Measurements from ENCODE around the genes APOBEC4 and NIBAN1.

- RAMPAGE, long total RNA, result no peak
- RRBS, result 7% methylated on average over 9 of the region's 50 CpGs
Measured at GRCh38 chr1:182952499-182953050, 391 bp downstream of the SHCBP1L start.

DNA sequence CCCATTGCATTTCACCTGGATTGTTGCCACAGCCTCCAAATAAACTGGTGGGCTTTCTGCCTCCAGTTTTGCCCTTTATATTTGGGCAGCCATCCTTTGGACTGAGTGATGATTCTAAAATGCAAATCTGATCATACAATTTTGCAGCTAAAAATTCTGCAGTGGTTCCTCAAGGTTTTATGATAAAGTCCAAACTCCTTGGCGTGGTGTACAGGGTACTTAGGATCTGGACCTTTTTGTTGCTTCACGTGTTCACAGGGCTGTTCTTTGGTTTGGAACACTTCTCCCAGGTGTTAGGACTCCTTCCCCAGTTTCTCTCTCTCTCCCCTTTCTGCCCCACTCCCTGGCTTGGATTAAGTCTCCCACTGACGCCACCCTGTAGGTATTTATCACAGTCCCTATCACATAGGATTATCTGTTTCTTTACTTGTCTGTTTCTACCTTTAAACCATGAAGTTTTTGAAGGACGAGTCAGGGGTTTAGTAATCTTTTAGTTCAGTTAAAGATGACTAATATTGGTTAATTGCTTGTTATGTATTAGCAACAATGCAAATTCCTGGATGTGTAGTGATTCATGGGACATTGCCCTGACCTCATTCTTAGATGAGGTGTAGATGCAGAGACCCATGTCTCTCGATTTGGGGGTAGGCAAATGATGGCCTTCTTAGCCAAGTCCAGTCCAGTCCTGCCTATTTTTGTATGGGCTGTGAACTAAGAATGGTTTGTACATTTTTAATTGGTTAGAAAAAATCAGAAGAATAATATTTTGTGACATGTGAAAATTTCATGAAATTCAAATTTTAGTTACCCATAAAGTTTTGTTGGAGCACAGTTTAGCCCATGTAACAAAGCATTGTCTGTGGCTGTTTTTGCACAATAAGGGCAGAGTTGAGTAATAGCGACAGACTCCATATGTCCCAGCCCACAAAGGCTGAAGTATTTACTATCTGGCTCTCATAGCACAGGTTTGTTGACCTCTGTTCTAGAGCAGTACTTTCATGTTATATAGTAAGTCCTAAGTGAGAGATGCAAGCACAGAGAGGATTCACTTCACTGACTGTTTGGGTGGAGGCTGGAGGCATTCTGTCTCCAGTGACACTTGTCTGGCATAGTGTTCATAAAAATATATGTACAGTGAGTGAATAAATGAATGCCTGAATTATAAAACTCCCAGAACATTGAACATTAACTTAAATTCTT lies 6.5 kb downstream of the LAMC1 start:
- RAMPAGE, long total RNA, result no peak
- RRBS, result no CpG with 5 or more reads among the region's 6 CpGs

GRCh38 chr1:183039806-183040958 lies 17.0 kb downstream of the LAMC1 start:
- RAMPAGE, long total RNA, result no peak
- RRBS, result no CpG with 5 or more reads among the region's 6 CpGs

DNA sequence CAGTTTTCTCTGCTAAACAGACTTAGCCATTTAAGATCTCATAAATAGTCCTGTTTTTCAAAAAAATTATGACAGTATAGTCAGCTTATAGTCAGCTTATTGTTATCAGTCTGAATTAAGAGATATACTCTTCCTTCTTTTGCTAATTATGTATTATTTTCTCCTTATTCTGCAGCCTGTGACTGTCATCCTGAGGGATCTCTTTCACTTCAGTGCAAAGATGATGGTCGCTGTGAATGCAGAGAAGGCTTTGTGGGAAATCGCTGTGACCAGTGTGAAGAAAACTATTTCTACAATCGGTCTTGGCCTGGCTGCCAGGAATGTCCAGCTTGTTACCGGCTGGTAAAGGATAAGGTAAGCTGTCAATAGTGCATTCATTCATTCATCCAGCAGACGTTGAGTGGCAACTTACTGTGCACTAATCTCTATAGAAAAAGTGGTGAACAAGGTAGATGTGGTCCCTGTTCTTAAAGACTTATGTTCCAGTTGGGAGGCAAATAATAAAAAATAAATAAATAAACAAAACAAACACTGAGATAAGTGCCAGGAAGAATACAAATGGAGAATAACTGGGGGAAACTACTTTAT lies 58.9 kb upstream of the LAMC2 start:
- RAMPAGE, long total RNA, result no peak
- RRBS, result no CpG with 5 or more reads among the region's 5 CpGs

- RAMPAGE, long total RNA, result no peak
- RRBS, result no CpG with 5 or more reads among the region's 11 CpGs
Measured at GRCh38 chr1:183136206-183136638, 49.8 kb upstream of the LAMC2 start.

- RAMPAGE, long total RNA, result no peak
- RRBS, result no CpG with 5 or more reads among the region's 4 CpGs
Measured at GRCh38 chr1:183139374-183140076, 46.5 kb upstream of the LAMC2 start.

DNA sequence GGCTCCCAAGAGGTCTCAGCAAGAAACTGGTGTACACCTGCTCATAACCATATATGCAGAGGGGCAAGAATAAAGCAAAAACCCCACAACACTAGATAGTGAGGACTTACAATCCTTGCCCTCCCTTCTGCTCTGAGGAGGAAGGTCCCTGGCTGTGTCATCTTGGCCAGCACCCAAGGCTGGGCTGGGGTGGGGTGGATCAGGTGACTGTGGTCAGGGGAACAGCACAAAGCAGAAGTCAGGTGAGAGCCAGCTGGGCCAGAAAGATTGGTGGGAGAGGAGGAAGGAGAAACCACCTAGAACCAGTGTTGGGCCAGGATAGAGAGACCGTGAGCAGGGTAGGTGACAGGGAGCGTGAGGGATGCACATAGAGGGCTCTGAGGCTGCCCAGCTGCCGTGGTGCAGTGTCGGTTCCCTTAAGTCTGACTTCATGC lies 22.7 kb downstream of the NCF2 start:
- RAMPAGE, long total RNA, result no peak
- RRBS, result no CpG with 5 or more reads among the region's 4 CpGs

- RAMPAGE, long total RNA, result no peak
- RRBS, result no CpG with 5 or more reads among the region's 5 CpGs
Measured at GRCh38 chr1:183583584-183583940, 6.7 kb downstream of the NCF2 start.

GRCh38 chr1:183652993-183653501 lies at the start of gene APOBEC4:
APOBEC4 (minus strand) TSS chr1:183653316.
- RAMPAGE, long total RNA, result no peak
- RRBS, result no CpG with 5 or more reads among the region's 2 CpGs

- RAMPAGE, long total RNA, result no peak
- RRBS, result no CpG with 5 or more reads among the region's 6 CpGs
Measured at GRCh38 chr1:183809778-183810657, 5.1 kb downstream of the RGL1 start.

DNA sequence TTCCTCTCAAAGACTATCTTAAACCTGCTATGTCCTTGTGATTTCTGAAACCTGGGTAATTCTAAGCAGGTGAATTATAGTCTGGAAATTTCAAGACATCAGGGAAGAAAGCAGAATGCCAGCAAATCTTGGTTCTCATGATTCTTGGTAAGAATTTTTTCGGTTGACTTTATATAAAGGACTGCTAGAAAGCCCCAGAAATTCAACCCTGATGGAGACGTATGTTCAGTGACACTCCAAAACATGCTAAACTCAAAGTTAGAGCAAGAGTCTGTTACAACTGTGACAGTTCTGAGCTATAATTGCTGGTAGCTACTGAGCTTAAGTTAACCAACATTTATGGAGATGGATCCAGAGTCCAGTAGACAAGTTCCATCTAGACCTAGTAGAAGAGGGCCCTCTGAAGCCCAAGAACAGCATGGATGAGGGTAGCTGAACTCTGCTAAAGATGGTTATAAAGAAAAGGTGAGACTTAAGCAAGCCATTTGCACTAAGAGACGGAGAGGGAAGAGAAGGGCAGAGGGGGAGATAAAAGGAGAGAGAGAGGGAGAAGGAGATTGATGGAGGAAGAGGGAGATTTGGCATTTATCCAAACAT lies 90.1 kb downstream of the RGL1 start:
- RAMPAGE, long total RNA, result no peak
- RRBS, result no CpG with 5 or more reads among the region's 3 CpGs

DNA sequence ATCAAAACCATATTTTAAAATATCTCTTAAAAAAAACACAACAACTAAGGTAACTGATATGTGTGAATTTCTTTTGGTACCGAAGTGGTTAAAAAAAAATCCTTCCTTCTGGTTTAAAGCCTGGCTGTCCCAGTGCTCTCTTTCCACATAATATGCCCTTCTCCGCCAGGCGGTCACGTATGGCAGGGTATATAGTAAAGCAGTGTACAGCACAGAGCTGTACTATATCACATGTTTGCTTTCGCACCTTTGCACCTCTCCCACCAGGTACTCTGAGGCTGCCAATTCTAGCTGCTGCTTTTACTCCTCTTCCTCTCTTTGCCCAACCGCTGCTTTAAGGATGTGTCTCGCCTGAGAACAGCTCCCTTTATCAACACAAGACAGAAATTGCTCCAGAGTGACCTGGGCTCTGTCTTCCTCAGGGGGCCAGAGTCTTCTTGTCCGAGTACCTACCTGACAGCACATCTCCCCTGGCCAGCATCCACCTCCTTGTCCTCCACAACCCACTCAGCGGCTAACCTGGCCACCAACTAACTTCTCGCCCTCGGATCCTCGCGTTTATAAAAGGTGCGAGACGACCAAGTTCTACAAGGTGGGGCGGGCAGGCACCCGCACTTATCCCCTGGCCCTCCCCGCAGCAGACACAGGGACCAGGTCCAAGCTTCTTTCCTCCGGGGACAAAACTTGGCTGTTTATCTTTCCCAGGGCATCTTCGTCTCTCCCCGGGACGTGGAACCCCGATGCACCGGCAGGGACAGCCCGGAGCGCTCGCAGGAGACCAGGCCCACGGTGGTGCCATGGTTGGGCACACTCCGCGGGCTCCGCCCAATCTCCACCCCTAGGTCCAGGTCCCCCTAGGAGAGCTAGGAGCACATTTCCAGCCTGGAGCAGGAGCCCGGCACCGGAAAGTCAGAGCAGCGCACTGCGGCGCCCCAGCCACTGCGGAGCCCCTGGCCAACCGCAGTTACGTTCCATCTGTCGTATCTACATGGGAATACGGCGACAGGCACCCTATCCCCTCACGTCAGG lies 1.5 kb downstream of the COLGALT2 start:
- RAMPAGE, long total RNA, result no peak
- RRBS, result 7% methylated on average over 2 of the region's 43 CpGs

DNA sequence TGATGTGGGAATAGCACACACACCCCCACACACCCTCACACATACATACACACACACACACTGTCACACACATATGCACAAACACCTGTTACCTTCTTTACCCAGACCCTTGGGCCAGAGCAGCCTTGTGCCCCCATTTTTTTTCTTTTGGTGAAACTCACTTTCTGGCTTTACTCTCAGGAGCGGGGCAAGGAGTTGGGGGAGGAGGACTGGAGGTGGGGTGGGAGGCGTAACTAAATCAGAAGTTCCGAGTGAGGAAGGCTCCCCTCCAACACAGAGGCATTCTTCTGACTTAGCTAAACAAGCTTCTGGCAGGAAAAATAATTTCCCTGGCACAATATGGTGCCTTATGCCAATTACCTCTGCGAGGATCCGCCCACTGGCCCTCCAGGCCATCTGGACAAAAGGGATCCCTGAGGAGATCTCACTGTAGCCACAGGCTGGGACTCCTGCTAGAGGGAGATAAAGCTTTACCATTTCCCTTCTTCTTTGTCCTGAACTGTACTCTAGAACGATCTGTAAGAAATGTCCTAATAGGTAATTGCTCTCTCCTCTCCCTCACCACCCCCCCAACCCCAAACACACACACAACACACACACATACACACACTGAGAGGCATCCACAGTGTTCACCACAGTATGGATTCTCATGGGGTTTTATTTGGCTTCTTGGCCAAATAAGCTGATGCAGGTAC lies 168.8 kb downstream of the C1orf21 start:
- RAMPAGE, long total RNA, result no peak
- RRBS, result no CpG with 5 or more reads among the region's 6 CpGs

GRCh38 chr1:184576688-184577550 lies 177.7 kb downstream of the EDEM3 start:
- RAMPAGE, long total RNA, result no peak
- RRBS, result no CpG with 5 or more reads among the region's 14 CpGs

- RAMPAGE, long total RNA, result no peak
- RRBS, result no CpG with 5 or more reads among the region's 5 CpGs
Measured at GRCh38 chr1:184590163-184590742, 164.4 kb downstream of the EDEM3 start.

DNA sequence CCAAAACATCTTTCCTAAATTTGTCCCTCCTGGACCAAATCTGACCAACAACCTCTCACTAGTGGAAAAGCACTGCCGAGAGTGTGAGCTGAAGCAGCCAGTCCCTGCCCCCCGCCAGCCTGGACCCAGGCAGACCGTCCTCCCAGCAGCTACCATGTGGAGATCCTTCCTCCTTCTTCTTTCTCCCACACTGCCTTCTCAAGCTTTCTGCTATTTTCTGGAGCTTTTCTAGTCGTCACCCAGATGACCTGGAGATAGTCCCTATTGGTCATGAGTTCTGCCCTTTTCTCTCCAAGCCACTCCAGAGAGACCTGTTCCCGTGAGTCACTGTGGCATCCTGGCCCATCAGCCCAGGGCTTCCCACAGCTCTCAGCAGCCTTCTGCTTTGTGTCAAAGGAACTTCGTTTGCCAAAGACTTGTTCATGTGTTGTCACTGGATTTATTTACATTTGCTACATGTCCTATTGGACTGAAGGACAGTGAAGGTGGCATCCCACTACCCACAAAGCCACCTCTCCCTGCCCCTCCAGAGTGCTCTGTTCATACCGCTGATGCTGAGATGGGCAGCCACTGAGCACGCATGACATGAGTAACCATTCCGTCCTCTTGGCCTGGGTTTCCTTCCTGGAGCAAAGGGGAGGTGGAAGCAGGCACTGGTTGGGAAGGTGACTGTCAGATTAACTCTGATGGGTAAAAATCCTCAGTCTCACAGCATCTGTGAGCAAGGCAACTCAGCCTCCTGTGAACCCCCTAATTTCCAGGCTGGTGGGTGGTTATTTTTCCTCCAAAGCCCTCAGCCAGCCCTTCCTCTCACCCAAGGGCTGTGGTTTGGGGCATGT lies 119.2 kb downstream of the EDEM3 start:
- RAMPAGE, long total RNA, result no peak
- RRBS, result no CpG with 5 or more reads among the region's 9 CpGs

- RAMPAGE, long total RNA, result no peak
- RRBS, result 0% methylated on average over 1 of the region's 59 CpGs
Measured at GRCh38 chr1:184663898-184665160, 90.3 kb downstream of the EDEM3 start.

DNA sequence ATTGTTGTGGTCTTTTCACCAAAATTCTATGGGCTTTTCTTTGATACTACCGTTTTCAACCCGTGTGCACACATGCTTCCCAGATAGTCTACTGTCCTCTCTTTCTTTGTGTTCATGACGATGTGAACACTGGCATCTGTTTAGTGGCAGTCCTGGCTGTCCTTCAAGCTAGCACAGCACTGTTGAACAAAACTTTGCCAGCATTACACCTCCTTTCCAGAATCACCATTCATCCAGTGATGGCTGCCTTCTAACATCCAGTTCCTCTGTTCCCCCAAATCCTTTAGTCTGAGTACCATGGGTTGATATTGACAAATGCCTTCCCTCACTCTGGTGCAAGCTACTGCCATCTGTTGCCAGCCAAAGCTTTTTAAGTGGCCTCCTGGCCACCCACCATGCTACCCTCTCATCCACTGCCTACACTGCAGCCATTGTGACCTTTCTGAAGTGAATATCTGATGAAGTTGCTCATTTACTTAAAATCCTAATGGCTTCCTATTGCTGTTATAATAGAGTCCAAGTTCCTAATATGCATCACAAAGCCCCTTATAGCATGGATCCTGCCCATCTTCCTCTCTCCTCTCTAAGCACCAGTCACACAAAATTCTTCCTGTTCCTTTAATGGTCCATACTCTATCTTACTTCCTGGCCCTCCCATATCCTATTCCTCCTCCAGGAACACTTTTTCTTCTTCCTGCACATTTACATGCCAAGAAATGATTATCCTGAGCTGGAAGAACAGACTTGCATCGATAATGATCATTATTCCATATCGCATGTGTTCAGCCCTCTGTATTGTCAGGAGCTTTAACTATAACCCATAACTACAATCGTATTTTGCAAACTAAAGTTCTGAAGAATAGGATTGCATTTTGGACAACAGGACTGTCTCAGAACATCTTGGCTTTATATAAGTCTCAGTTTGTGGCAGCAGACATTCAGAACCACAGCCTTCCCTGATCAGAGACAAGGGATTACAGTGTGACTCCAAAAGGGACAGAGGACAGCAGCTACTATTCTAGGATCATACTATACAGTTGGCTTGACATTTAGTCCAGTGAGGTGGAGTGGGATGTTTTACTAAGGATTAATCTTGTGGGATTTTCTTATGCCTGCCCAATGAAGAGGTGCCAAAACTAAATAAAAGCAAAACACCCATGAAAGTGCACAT lies 94.0 kb downstream of the NIBAN1 start:
- RAMPAGE, long total RNA, result no peak
- RRBS, result no CpG with 5 or more reads among the region's 6 CpGs

DNA sequence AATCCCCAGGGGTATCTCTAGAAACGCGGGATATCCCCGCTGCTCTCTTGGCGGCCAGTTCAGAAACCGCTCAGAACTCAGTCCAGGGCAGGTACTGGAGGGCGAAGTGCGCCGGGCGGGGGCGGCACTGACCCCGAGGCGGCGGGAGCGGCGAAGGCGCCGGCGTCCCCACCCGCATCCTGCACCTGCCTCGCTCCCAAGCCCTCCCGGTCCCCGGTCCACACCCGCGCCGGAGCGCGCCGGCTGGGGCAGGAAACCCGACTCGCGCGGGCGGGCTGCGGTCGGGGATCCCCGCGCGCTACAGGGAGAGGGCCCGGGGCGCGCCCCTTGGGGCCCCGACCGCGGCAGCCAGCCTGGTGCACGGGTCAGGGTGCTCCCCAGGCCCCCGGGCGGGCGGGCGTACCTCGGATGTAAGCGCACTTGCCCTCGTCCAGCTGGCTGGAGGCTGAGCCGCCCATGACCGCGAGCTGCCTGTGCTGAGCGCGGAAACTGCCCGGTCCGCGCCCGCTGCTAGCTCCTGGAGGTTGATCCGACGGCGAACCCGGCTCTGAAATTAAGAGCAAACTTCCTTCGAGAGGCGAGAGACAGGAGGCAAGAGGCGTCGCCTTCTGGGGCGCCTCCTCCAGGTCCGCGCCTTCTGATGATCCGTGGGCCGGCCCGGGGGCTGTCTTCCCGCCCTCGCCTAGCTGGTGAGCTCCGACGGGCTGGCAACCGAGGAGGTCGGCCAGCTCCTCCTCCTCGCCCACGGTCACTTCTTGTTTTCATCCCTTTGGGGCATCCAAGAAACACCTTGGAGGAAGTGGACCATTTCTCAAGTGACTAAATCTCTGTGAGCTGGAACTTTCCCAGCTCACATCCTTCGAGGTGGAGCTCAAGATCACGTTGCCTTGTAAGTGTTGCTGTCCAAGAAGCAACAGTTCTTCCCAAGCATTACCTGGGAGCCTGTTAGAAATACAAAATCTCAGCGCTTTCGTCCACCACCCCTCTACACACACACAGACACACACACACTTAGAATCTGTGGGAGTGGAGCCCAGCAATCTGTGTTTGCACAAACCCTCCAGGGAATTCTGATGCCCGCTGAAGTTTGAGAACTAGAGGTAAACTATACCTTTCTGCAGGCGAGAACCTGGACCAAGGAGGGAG lies at the start of gene NIBAN1:
Gene NIBAN1 (minus strand): TSS at position 610 of the 1,146 bp plus-strand sequence.
- RAMPAGE, long total RNA, result no peak
- RRBS, result 2% methylated on average over 51 of the region's 89 CpGs

GRCh38 chr1:185100216-185101169 lies 55.1 kb downstream of the RNF2 start:
- RAMPAGE, long total RNA, result no peak
- RRBS, result no CpG with 5 or more reads among the region's 4 CpGs

All from epithelial cell of proximal tubule (primary cell).